Adrenal gland (tissue), 7 donors: ENCODE results near the gene CISD1.

DNA sequence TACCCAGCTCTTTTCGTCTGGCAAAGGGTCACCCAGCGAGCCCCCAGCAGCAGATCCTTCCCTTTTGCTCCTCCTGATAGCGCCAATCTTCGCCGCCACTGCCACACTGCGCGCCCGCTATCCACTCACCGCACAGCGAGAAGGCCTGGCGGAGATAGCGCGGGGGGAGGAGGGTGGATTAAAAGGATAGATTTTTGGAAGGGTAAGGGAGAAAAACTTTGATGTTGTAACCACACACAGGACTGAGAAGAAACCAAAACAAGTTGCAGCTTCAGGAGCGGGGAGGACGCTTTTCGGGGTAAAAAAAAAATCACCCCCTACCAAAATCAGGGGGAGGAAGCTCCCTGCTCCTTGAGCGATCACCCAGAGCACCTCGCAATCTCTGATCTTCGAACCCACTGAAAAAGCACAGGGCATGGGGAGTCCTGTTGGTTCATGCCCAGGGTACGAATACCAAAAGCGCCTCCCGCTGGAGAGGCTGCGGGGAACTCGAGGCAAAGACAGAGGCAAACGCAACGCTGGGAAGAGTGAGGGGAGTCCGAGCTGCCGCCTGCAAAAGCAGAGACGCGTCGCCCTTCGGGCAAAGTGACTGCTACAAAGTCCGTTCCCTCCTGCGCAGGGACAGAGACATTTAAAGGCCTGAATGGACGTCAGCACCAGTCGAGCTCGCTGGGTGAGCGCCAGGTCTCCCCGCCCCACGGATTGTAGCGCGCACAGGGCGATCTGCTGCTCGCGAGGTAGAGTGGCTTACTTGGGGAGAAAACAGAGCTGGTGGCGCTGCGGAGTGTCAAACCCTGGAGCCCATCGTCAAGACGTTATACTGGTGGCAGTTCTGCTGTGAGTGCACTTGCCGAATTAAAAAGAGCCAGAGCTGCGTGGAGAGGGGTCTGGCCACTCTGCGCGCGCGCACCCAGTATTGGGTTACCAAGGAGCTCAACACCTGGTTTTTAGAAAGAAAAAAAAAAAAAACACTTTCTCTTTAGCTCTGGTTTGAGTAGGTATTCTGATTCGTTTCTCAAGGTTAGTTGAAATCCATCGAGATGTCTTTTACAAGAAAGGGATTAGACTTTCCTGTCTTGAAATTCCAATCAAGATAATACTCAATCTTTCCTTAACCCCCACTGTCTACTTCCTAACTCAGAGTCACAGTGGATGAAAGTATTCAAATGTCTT, 732.8 kb downstream of the ZWINT start:
- PRO-cap, 3 experiments = peak in 3 of 3 experiments; most common plus-strand start position 561 of the sequence (in 3); most common minus-strand start position 100 of the sequence (in 3)
- RAMPAGE, long total RNA, 4 experiments = start-site peak on the plus strand in 3 of 4 experiments, centred at positions 214 to 407 of the sequence, 8 to 85 reads per replicate; start-site peak on the minus strand in 3 of 4 experiments, centred at positions 95 to 933 of the sequence, 9 to 177 reads per replicate
- RRBS = no CpG with 5 or more reads among the region's 57 CpGs

GRCh38 chr10:55670532-55670977, 690.5 kb downstream of the ZWINT start:
- PRO-cap, 3 experiments = no peak in any of the 3 experiments
- RAMPAGE, long total RNA, 4 experiments = no peak in any of the 4 experiments
- RRBS = no CpG with 5 or more reads among the region's 2 CpGs

DNA sequence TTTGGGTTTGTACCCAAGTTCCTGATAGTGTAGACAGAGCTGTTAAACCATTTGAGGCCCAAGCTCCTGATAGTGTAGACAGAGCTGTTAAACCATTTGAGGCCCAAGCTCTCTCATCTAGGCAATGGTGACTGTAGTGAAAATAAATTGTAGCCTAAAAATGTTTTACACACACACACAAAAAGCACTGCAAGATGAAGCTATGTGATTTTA, 84.1 kb downstream of the IPMK start:
- PRO-cap, 3 experiments = no peak in any of the 3 experiments
- RAMPAGE, long total RNA, 4 experiments = no peak in any of the 4 experiments

GRCh38 chr10:58268775-58269642, at the start of gene CISD1:
Gene CISD1 (plus strand): TSS chr10:58269162.
- PRO-cap, 3 experiments = peak in 3 of 3 experiments; most common plus-strand start chr10:58269165 (in 3); most common minus-strand start chr10:58268947 (in 2)
- RAMPAGE, long total RNA, 4 experiments = start-site peak on the plus strand in 3 of 4 experiments, at chr10:58269123-58269268 at its widest, 194 to 1,301 reads per replicate; start-site peak on the minus strand in 2 of 4 experiments, at chr10:58268924-58269788 at its widest, 9 to 15 reads per replicate
- RRBS = 1% methylated on average over 5 of the region's 64 CpGs

- PRO-cap, 3 experiments = no peak in any of the 3 experiments
- RAMPAGE, long total RNA, 4 experiments = no peak in any of the 4 experiments
- RRBS = no CpG with 5 or more reads among the region's 1 CpG
Observed at GRCh38 chr10:58331604-58331940, 3.2 kb upstream of the UBE2D1 start.

DNA sequence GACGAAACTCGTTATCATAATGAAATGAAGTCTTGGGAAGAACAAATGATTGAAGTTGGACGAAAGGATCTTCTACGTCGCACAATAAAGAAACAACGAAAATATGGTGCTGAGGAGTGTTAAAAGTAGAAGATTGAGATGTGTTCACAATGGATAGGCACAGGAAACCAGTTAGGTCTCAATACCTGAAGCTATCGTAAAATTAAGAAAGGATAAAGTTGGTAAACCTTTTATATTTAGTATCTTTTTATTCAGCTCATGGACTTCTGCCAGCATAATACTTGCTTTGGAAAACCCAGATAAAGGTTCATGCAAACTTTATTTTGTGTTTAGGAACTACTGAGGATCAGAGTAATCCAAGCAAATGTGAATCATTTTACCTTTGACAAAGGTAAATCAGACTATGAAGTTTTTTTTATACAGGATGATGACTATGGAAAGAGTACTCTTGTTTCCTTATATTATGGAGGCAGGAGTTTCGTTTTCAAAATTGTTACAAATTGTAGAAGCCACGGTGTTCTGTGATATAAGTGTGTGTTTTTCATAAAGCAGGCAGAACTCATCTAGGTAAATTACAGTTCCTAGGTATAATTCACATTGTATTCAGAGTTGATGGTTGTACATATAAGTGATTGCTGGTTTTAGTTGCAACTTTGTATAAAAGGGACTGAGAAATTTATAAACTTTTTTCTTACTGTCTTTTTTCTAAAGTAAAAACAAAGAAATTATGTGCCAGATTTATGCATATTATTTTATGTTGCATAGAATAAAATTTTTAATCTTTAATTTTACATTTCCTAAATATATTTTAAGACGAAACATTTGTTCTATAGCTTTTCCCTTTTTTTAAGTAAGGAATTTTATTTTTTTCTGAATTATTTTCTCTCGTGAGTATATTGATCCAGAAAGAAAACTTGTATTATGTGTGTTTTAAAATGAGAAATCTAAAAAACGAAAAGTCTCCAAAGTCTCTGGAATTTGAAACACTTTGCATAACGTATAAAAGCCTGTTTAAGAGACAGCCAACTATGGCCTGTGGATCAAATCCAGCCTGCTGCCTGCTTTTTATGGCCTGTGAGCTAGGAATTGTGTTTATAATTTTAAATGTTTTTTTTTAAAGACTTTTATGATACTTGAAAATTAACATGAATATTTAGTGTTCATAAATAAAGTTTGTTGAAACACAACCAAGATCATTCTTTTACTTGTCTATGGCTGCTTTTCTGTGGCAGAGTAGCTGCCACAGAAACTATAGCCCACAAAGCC, 10.2 kb downstream of the TFAM start:
- PRO-cap, 3 experiments = no peak in any of the 3 experiments
- RAMPAGE, long total RNA, 4 experiments = no peak in any of the 4 experiments
- RRBS = no CpG with 5 or more reads among the region's 13 CpGs

DNA sequence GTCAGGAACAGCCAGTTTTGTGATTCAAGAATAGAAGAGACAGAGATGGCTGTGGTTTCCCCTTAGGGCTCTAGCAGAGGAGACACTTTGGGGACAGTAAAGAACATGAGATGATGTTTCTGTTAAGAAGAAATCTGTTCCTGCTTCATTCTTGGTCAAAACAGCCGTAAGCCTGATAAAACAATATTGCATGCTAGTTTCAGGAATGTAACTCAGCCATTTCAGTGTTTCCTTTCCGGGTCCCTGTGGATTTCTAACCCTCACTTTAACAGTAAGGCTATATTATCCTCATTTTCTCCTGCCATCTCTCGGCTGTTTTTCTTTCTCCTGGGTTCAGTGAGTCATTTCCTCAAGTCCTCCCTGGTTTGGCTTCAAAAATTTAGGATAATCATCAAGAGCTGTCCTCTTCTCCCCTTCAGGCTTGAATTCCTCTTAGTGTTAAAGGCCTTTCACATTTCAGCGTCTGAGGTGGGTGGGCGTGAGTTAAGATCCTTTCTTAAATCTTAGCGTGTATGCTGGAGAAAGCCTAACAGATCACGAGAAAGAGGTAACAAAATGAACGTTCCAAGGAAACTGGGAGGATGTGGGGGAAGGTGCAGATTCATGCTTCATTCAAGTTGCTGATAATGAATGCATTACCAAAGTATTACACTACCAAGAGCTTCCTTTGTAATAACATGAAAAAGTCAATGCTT, 37.0 kb upstream of the BICC1 start:
- PRO-cap, 3 experiments = peak in 1 of 3 experiments; most common minus-strand start position 255 of the sequence (in 1)
- RAMPAGE, long total RNA, 4 experiments = no peak in any of the 4 experiments
- RRBS = no CpG with 5 or more reads among the region's 8 CpGs

DNA sequence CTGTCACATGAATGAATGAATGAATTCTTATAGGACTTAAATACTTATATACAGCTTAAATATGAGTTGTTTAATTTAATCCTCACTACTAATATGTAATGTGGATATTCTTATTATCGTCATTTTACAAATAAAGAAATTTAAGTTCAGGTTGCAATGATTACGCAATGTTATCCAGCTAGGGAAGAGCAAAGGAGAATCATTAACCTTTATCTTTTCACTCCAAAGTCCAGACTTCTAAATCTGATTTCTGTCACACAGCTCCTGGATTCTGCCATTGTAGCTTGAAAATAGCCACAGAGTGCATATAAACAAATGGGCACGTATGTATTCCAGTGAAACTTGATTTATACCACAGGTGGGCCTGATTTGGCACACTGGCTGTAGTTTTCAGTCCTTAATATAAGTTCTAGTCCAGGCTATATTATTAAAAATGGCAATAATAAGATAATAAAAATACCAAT, 181.7 kb upstream of the PHYHIPL start:
- PRO-cap, 3 experiments = no peak in any of the 3 experiments
- RAMPAGE, long total RNA, 4 experiments = no peak in any of the 4 experiments
- RRBS = no CpG with 5 or more reads among the region's 3 CpGs

GRCh38 chr10:59137797-59138383, 38.6 kb upstream of the PHYHIPL start:
- PRO-cap, 3 experiments = no peak in any of the 3 experiments
- RAMPAGE, long total RNA, 4 experiments = no peak in any of the 4 experiments
- RRBS = no CpG with 5 or more reads among the region's 24 CpGs

DNA sequence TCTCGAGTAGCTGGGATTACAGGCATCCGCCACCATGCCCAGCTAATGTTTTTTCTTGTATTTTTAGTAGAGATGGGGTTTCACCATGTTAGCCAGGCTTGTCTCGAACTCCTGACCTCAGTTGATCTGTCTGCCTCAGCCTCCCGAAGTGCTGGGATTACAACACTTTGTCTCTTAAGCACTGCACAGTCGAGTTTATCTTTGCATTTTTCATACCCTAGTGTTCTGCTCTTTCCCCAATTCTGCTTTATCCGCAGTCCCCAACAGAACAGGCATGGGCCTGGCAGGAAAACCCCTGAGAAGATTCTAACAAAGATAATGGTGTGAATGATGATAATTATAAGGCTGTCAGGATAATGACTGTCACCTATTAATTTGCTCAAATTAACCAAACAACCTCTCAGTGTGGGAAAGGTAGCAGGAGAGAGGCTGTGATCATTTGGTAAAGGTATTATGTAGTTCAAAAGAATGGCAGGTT, 10.8 kb downstream of the SLC16A9 start:
- PRO-cap, 3 experiments = peak in 1 of 3 experiments; most common minus-strand start position 261 of the sequence (in 1)
- RAMPAGE, long total RNA, 4 experiments = no peak in any of the 4 experiments
- RRBS = no CpG with 5 or more reads among the region's 6 CpGs

- PRO-cap, 3 experiments = no peak in any of the 3 experiments
- RAMPAGE, long total RNA, 4 experiments = no peak in any of the 4 experiments
- RRBS = no CpG with 5 or more reads among the region's 4 CpGs
Observed at GRCh38 chr10:59792253-59792826, 39.1 kb upstream of the MRLN start.

DNA sequence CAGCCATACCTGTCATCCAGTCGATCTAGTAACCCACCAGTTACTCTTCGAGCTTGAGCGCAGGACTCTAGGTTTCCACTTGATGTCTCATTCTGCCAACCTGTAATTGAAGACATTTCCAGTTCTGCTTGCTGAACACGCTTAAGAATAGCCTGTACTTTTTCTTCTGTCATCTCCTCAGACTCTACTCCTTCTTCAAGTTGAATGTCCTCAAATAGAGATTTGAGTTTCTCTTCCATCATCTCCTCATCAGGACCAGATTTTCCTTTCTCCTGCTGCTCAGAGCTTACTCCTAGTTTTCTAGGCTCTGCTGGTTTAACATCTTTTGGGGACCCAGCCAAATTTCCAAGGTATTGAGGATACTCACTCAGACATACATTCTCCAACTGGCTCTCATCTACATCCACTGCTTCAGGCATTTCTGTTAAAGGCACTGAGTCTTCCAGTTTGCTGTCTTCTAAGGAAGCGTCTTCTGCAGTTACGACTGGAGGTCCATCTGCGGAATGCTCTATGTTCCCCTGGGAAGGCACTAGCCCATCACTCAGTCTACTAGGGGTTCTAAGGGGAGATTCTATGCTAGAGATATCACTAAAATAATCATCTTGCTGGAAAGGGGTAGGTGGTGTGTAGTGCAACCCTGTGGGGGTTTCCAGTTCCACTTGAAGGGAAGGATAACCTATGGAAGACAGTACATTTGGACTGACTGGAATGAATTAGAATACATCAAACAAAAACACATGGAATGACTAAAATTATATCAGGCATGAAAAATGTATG, 153.2 kb upstream of the CCDC6 start:
- PRO-cap, 3 experiments = no peak in any of the 3 experiments
- RAMPAGE, long total RNA, 4 experiments = no peak in any of the 4 experiments
- RRBS = no CpG with 5 or more reads among the region's 7 CpGs

- PRO-cap, 3 experiments = no peak in any of the 3 experiments
- RAMPAGE, long total RNA, 4 experiments = no peak in any of the 4 experiments
- RRBS = no CpG with 5 or more reads among the region's 2 CpGs
Observed at GRCh38 chr10:60594234-60594564, 184.1 kb upstream of the CDK1 start.

DNA sequence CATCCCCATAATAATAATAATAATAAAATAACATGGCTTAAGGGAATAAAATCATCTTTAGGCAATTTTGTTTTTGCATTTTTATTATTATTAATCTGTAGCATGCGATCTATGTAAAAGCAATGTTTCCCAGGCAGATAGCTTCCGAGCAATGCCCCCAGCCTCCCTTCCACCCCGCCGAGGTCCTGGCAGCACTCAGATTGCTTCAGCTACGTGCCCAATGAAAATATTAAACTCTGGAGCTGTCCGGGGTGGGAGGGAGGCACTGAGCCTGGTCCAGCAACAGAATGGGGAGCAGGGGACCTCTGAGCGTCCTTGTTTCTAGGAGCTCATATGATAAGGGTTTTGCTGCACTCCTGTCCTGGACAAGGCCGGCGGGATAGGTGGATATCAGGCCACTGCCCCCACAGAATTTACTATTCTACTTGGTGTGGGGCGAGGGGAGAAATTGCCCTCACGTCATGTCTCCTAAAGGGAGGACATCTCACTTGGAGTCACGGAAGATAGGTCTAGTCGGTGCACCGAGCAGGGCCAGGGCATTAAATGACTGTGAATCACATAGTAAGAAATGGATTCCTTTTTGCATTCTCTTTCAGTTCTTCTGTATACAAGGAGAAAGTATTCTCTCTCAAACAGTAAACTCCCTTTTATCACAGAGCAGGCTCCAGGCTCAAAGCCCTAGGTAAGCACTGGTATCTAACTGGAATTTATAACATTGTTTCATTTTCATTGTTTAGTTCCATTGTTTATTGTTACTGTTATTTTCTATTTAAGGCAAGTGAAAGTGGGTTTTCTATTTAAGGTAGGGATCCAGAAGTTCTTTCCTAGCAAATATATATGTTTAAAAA, 44.3 kb upstream of the CDK1 start:
- PRO-cap, 3 experiments = no peak in any of the 3 experiments
- RAMPAGE, long total RNA, 4 experiments = no peak in any of the 4 experiments
- RRBS = no CpG with 5 or more reads among the region's 14 CpGs

DNA sequence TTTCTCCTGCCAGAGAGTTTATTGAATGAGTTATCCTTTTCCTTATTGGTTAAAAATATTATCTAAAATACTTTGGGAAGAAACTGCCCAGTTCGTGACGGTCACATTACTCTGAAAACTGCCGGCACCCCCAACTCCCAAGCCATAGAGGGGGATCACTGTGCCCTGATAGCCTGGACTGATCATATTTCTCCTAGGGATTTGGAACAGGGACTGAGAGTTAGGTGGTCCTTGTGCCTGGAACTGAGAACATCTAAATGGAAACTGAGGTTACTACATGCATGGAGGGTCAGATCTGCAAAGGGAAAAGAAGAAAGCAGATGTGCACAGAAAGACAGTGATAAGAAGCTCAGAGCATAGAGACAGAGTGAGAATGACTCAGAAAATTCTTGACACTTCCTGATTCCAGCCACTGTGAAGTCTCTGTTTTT, 241.9 kb downstream of the TMEM26 start:
- PRO-cap, 3 experiments = no peak in any of the 3 experiments
- RAMPAGE, long total RNA, 4 experiments = no peak in any of the 4 experiments
- RRBS = no CpG with 5 or more reads among the region's 3 CpGs

- PRO-cap, 3 experiments = peak in 3 of 3 experiments; most common plus-strand start chr10:61903926 (in 2); most common minus-strand start chr10:61903849 (in 2)
- RAMPAGE, long total RNA, 4 experiments = no peak in any of the 4 experiments
- RRBS = under 1% methylated on average over 11 of the region's 25 CpGs
Observed at GRCh38 chr10:61903663-61904476, 2.4 kb downstream of the ARID5B start.

GRCh38 chr10:61941064-61942027, 39.8 kb downstream of the ARID5B start:
- PRO-cap, 3 experiments = no peak in any of the 3 experiments
- RAMPAGE, long total RNA, 4 experiments = no peak in any of the 4 experiments
- RRBS = no CpG with 5 or more reads among the region's 6 CpGs

DNA sequence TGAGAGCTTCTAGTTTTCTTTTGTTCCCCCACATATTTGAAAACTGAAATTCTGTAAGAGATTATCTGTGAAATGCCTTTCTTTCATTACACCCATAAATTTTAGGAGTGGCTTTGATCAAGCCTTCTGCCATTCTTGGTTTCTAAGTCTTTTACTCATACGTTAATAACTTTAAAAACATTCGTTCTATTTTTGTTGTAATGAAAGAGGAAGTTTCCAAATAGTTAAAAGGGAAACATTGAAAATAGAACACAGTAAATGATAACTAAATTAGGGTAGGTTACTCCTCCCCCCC, 143.6 kb downstream of the ARID5B start:
- PRO-cap, 3 experiments = no peak in any of the 3 experiments
- RAMPAGE, long total RNA, 4 experiments = no peak in any of the 4 experiments
- RRBS = no CpG with 5 or more reads among the region's 2 CpGs

- PRO-cap, 3 experiments = no peak in any of the 3 experiments
- RAMPAGE, long total RNA, 4 experiments = no peak in any of the 4 experiments
- RRBS = no CpG with 5 or more reads among the region's 4 CpGs
Observed at GRCh38 chr10:62186944-62187759, 81.5 kb downstream of the RTKN2 start.

DNA sequence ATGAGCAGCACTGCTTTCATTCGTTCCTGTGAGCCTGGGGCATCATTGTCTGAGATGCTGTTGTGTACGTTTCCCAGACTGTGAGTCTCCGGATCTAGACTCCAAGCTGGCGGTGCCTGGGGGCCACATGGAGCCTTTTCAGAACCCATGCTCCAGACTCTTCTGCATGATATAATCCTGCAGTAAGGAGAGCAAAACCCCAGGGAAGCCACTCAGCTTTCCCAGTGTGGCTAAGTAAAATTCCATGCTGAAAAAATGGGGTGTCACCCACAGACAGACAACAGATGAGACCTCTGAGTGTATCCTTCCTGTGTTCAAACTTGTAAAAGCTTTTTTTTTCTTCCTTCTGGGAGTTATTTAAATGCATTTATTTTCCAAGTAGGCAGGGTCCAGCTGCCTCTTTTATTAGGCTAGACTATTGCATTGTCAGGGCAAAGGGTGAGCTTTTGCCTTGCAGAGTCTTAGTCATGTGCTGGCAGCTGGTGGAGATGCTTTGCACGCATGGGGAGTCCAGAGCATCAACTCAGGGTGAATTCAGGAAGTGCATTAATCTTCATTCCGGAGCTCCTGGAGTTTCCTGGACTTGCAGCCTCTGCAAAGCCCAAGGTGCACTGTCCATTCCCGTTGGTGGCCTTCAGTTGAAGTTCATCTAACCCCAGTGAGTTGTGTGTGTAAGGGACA, 185.7 kb upstream of the ADO start:
- PRO-cap, 3 experiments = no peak in any of the 3 experiments
- RAMPAGE, long total RNA, 4 experiments = no peak in any of the 4 experiments
- RRBS = no CpG with 5 or more reads among the region's 7 CpGs